Amniotic epithelial cell (primary cell): ENCODE measurements around a stretch of chr2.

DNA sequence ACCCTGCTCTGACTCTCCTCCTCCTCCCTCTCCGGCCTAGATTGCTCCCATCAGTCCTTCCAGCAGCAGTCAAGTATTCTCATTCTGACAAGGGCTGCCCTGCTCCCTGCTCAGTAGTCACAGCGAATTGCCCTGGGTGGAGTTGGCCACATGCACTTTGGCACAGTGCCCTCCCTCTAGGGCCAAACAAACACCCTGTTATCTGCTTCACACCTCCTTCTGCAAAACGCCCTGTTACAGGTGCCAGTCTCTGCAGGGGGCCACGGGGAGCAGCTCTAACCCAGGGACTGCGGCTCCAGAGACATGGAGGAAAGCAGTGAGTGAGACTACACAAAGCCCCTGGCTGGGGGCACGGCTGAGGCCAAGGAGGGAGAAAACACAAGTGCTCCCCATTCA lies 8.4 kb upstream of the TFCP2L1 start:
- RRBS = no CpG with 5 or more reads among the region's 6 CpGs

GRCh38 chr2:121335804-121336288 lies 50.8 kb upstream of the TFCP2L1 start:
- RRBS = no CpG with 5 or more reads among the region's 8 CpGs

DNA sequence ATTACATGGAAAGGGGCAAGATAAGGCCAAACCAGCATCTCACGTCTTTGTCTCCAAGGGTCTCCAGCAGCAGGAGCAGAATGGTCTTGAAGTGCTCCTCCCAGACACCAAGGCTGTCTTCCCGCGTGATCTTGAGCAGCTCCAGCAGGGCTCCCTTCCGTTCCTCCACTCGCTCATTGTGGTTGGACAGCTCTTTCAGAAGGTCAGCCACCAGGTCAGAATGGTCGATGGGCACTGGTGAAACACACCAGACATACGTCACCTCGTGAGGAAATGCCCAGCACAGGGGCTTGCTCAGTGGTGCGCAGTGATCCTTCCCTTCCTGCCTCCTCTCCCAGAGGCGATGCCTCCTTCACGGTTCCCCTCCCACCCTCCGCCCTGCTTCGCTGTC lies 80.0 kb upstream of the TFCP2L1 start:
- RRBS = no CpG with 5 or more reads among the region's 13 CpGs

GRCh38 chr2:121367523-121367969 lies 82.5 kb upstream of the TFCP2L1 start:
- RRBS = 98% methylated on average over 5 of the region's 21 CpGs

- RRBS = no CpG with 5 or more reads among the region's 6 CpGs
Observed at GRCh38 chr2:121425112-121425663, 140.2 kb upstream of the TFCP2L1 start.

DNA sequence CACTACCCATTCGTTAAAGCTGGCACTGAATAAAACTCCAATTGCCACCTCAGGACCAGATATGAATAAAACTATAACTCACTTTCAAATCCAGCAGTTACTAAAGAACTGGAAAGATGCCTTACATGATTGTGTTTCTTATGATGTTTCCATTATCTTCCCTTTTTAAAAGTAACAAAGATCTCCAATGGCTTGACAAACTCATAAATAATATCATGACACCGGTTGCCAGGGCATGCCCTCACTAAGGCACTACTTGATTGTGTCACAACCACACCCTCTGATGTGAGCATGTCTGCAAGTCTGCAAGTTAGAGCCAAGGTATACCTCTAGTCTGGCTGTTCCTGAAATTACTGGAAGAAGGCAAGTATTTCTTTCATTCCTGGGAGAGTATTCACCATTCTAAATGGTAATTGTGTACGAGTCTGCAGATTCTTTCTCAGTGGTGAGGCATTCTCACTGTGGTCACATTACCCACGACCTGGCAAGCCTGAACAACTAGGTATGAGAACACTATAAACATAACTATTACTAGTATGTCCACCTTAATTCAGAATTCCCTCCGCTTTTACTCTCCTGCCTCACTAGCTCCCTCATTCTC lies 144.3 kb downstream of the CLASP1 start:
- RRBS = no CpG with 5 or more reads among the region's 5 CpGs

GRCh38 chr2:121555093-121555484 lies 94.2 kb downstream of the CLASP1 start:
- RRBS = no CpG with 5 or more reads among the region's 5 CpGs

DNA sequence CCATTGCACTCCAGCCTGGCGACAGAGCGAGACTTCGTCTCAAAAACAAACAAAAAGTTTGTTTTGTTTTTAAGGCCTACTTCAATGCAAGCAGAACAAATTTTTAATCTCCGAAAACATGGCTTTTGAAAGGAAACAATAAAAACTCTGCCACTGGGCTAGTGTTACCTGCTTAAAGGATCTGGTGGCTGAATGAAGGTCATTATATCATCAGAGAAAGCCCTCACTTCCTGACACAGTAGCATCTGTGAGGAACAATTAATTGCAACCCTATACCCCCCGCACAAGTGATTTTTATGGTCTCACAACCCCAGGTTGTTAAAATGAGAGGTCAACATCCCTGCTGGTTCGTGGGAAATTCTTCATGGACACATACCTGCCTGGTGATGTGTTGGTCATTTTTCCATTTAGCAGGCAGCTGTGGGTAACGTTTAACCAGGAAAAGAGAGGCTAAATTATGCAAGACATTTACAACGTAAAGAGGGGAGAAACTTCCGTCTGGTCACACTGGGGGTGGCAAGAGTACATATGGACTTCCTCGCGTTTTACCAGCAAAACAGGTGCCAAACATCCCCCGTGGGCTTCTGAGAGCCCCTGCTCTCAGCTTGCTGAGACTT lies 29.3 kb downstream of the NIFK start:
- RRBS = no CpG with 5 or more reads among the region's 12 CpGs

- RRBS = no CpG with 5 or more reads among the region's 2 CpGs
Observed at GRCh38 chr2:121707873-121708086, 28.9 kb downstream of the NIFK start.

GRCh38 chr2:122239284-122239700 lies 483.8 kb downstream of the TSN start:
- RRBS = no CpG with 5 or more reads among the region's 7 CpGs

- RRBS = no CpG with 5 or more reads among the region's 4 CpGs
Observed at GRCh38 chr2:122739822-122740600, 984.6 kb downstream of the TSN start.

- RRBS = no CpG with 5 or more reads among the region's 2 CpGs
Observed at GRCh38 chr2:124607006-124607233, 581.8 kb downstream of the CNTNAP5 start.

DNA sequence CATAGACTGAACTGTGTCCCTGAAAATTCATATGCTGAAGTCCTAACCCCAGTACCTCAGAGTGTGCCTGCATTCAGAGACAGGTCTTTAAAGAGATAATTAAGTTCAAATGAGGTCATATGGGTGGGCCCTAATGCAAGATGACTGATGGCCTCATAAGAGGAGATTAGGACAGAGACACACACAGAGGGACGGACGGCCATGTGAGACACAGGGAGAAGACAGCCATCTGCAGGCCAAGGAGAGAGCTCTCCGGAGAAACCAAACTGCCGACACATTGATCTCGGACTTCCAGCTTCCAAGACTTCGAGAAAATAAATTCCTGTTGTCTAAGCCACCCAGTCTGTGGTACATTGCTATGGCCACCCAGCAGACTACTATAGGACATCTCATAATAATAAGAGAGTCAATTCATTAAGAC lies 103.5 kb downstream of the BIN1 start:
- RRBS = no CpG with 5 or more reads among the region's 6 CpGs

DNA sequence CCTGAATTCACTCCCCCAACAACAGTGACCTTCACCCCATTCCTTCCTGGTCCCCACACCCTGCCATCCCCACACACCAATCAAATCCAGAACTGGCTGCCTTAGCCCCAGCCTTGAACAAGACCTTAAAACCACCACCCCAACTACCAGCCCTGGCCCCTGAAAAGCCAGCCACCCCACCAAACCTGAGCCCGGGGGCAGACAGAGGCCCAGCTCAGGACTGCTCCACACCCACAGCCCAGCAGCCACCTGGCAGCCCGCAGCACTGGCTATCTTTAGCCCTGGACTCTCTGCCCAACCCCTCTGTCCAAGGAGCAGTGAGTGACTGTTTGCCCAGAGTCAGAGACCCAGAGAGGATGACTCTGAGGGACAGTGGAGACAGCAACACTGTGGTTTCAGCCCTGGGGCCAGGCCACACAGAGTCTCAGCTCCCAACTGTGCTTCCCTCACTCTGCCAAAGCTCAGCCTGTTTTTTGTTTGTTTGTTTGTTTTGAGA lies 32.7 kb downstream of the BIN1 start:
- RRBS = no CpG with 5 or more reads among the region's 2 CpGs

- RRBS = 33% methylated on average over 5 of the region's 31 CpGs
Observed at GRCh38 chr2:127081563-127082456, 25.1 kb downstream of the BIN1 start.

GRCh38 chr2:127109345-127109693 lies 2.4 kb upstream of the BIN1 start:
- RRBS = no CpG with 5 or more reads among the region's 5 CpGs

DNA sequence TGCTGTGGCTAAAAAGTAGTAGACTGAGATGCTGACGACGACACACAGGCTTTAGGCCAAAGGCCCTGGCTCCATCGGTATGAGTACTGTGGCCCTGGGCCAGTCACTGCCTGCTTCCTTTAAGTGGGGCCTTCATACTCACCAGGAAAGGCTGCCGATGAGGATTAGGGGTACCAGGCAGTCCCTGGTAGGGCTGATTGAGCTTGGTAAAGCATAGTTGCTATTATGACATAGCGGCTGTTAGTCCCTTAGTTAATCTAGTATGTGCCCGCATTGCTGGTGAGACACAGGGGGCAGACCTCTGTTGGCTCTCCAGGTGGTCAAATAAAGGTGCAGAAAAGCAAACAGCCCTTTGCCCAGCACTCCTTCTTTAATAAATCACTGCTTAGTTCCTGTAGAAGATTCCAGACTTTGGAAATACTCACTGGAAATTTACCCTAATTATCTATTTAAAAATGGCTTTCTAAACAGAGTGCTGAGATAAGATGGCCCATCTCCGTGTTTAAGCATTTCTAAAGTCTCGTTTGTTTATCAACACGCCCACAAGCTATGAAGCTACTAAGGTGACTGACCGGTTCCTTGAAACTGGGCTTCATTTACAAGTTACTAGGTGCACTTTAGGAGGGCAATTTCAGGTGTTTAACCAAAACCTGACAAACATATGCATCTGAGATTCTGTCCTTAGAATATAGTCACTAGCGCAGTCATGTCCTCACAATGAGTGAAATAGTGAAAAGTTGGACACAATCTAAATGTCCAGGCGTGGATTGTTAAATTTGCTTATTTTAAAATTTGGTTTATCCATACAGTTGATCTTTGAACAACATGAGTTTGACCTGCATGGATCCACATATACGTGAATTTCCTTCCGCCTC lies 8.7 kb upstream of the BIN1 start:
- RRBS = no CpG with 5 or more reads among the region's 14 CpGs

DNA sequence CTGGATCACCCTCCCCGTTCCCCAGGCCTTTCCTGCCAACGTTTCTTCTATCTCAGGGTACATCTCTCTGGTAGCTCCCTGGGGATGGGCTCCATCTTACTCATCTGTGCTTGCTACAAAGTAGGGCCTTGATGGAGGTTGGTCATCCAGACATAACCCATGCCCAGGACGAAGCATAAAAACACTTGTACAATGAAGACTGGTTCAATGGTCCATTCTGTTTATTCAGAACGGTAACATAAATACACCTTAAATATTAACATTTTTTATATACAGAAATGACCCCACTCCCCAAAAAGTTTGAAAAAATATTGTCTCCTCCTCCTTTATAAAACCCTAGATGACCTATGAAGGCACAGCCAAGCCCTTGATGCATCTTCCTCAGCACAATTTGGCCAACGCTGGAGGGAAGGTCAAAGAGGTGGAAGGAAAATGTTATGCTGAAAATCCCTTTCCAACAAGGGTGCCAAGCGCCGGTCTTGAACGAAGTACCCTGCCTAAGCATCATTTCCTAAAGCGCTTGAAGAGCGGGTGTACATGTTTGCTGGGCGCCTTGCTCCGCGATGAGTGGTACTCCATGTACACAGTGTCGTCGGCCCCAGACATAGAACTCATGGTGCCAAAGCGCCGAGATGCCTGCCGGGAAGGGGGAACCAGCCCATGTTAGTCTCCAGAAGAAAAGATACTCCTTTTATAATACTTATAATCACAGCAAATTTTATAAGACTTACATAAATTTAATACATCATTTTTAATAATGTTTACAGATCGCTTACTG lies 36.7 kb downstream of the ERCC3 start:
- RRBS = no CpG with 5 or more reads among the region's 19 CpGs

- RRBS = no CpG with 5 or more reads among the region's 5 CpGs
Observed at GRCh38 chr2:127359637-127360117, 28.1 kb downstream of the MAP3K2 start.

- RRBS = no CpG with 5 or more reads among the region's 5 CpGs
Observed at GRCh38 chr2:127386200-127386653, 1.5 kb downstream of the MAP3K2 start.